LHCN-M2 (cell line): ENCODE measurements around the gene MGAT5B.

DNA sequence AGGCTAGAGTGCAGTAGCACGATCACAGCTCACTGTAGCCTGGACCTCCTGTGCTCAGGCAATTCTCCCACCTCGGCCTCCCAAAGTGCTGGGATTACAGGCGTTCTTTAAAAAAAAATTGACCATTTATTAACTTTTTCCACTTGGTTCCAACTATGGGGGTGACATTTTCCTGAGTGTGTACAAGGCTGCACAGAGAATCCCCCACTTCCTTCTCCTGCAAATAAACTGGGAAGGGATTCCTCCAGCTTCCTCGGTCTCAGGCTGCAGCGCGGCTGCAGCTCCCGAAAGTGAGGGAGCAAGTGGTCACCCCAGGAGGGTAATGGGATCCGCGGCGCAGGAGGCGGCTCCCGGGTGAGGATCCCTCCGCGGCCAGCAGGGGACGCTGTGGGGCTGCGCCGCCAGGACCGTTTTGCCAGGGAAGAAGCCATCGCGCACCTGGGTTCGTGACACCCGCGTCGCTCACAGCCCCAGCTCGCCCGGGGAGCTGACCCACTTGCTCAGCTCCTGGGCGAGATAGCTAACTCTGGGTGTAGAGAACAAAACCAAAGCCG is 14.5 kb downstream of the CYGB start:
- RAMPAGE, long total RNA, result no peak

GRCh38 chr17:76524808-76525251 is 12.7 kb downstream of the CYGB start:
- RAMPAGE, long total RNA, result no peak

DNA sequence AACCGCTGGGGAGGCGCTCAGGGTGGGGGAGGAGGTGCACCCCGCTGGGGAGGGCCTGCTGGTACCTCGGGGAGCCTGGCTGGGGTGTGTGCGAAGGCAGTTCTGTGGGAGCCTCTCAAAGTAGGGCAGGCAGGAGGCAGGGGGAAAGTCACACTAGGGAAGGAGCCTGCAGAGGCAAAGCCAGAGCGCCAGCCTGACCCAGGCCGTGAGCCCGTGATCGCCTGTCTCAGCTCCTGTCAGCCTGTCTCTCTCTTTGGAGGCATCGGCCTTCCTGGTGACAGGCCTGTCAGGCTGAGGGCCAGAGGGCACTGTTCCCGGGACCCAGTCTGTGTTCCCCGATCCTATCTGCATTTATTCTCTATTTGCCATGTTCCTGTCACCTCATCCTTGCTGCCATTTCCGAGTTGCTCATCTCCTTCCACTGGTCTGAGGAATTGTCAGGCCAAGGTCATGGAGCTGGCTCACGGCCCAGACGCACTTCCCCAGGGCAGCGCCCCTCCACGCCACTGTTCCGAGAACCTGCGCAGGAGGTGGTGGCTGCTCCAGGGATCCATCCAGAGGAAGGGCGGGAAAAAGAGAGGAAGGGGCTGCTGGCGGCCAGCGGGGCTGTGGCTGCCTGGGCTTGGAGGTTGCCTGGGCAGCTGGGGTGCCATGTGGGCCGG is 4.7 kb downstream of the PRCD start:
- RAMPAGE, long total RNA, result no peak

DNA sequence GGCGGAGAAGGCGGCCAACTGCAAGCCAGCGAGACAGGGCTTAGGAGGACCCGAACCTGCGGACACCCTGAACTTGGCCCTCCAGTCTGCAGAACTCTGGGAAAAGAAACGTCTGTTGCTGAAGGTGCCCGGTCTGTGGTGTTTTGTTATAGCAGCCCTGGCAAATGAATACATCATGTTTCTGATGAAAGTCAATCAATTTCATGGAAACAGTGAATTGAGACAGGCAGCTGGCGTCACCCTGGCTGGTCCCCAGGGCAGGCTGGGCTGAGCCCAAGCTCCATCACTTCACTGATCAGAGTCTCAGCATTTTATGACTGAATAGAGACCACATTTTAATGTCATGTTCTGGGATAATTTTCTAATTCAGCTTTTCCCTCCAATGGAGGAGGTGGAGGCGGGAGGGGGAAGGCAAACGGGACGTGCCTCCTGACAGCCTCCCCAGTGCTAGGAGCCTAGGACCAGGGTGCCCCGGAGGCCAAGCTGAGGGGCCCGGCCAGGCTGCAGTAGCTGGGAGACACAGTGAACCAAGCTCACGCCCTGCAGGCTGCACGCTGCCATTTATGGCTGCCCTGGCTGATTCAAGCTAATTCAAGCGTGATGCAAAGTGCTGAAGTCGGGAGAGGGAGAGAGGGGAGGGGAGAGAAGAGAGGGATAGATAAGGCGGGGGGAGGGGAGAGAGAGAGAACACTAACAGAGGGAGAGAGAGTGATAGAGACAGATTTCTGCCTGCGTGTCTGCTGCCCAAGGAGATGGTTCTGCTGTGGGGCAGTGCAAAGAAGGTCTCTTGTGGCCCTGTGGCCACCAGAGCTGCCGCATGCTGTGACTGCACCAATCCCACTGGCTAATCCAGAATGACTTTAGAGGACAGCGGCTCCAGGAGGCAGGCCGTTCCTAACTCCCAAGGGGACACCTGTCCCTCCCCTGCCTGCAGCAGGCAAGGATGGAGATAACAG is 13.2 kb downstream of the MXRA7 start:
- RAMPAGE, long total RNA, result no peak

DNA sequence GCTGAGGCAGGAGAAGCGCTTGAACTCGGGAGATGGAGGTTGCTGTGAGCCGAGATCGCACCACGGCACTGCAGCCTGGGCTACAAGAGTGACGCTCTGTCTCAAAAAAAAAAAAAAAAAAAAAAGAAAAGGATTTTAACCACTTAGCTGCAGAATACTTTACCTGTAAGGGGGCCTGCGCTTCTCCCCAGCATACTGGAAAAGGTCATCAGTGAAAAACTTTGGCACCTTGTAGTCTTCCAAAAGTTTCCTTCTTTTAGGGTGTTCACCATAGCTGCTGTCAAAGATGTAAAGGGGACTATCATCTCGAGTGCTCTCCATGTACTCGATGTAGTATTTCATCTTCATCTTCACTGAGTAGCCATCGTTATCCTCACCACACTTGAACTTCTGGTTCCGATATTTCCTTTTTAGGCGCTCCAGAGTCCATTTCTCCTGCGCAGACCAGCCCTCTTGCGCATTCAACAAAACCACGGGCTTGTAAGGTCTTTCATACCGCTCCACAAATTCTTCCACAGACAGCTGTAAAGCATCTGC is 1.0 kb downstream of the JMJD6 start:
- RAMPAGE, long total RNA, result no peak

GRCh38 chr17:76735857-76736895 is 955 bp downstream of the SRSF2 start:
- RAMPAGE, long total RNA, result no peak

DNA sequence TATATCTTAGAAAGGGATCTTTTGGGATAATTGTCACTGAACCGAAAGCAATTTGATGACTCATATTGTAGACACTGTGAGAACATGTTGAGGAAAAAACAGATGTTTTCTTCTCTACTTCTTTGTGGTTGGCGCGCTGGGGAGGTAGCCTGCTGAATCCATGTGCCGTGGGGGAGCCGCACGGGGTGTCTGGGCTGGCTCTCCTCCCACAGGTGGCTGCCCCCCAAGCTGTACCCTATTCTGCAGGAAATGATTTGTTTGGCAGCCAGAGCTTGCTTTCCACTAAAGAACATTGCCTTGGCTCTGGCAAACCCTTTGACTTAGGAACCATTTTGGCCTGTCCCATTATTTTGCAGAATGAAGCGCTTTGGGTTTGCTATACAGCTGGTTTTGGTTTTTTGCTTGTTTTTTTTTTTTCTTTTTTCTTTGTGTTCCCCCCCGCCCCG is 53.5 kb downstream of the MFSD11 start:
- RAMPAGE, long total RNA, result no peak

DNA sequence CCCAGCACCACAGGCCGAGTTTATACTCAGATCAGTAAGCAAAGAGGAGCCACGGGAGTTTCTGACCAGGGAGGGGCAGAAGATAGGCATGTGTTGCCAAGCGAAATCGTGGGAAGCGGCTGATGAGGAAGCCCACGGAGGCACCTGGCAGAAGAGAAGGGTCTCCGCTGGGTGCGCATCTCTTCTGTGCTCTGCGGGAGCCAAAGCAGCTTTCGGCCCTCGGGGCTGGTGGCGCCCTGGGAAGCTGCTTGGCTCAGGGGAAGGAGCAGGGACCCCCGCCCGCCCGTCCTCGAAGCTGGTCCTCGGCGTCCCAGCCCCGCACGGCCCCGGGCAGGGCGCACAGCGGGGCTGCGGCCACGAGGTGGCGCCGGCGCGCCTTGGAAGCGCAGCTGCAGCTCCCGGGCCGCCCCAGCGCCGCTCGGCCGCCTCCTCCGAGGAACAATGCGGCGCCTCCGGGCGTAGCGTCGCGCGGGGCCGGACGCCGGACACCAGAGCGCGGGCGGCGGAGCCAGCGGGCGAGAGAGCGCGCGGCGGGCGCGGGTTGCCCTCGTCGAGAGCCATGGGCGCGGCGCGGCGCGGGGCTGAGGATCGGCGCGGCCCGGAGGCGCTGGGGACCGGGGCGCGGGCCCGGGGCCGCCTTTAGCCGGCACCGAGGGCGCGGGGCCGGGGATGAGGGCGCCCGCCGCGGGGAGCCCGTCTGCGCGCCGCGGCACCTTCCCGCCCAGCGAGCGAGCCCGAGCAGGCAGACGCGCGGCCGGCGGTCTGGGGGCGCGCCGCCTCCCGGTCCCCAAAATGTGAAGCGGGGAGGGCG is at the start of gene MGAT5B:
Gene MGAT5B, plus strand, starts transcription at position 417 of the 811 bp plus-strand sequence.
- RAMPAGE, long total RNA, result no peak

GRCh38 chr17:76958146-76958629 is 90.0 kb downstream of the MGAT5B start:
- RAMPAGE, long total RNA, result no peak

- RAMPAGE, long total RNA, result no peak
Measured at GRCh38 chr17:77109701-77110615, 30.8 kb upstream of the SEC14L1 start.

DNA sequence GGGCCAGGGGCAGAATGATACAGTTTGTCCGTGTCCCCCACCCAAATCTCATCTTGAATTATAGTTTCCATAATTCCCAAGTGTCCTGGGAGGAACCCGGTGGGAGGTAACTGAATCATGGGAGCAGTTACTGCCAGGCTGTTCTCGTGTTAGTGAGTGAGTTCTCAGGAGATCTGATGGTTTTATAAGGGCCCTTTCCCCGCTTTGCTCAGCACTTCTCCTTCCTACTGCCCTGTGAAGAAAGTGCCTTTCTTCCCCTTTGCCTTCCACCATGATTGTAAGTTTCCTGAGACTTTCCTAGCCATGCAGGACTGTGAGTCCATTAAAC is 28.9 kb upstream of the SEC14L1 start:
- RAMPAGE, long total RNA, result no peak

GRCh38 chr17:77164500-77165037 is 23.8 kb downstream of the SEC14L1 start:
- RAMPAGE, long total RNA, result no peak

GRCh38 chr17:77172718-77173623 is 32.2 kb downstream of the SEC14L1 start:
- RAMPAGE, long total RNA, result no peak

- RAMPAGE, long total RNA, result no peak
Measured at GRCh38 chr17:77207548-77208298, 67.0 kb downstream of the SEC14L1 start.

DNA sequence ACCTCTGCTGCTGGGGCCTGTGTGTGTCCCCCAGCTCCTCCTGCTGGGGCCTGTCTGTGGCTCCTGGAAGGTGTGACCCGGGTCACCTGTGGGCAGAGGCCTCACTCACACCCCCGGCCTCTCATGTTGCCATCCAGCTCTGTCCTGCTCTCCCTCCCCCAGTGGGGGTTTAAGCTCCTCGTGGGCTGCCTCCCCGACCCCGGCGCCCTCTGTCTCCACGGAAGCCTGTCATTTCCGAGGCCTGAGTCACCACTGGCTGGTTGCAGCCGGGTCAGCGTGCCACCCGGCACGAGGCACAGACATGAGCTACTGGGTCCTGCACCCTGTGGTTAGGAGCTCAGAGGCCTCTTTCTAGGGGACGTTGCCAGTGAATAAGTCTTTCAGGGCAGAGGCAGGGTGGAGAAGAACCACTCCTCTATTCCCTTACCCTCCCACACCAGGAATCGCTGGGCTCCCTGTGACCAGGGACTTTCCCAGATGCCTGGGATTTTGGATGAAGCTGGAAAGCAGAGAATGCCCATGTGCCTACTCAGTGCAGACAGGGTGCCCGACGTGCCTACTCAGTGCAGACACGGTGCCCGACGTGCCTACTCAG is 25.9 kb upstream of the SEPTIN9 start:
- RAMPAGE, long total RNA, result no peak

- RAMPAGE, long total RNA, result no peak
Measured at GRCh38 chr17:77283115-77283632, 1.9 kb downstream of the SEPTIN9 start.

DNA sequence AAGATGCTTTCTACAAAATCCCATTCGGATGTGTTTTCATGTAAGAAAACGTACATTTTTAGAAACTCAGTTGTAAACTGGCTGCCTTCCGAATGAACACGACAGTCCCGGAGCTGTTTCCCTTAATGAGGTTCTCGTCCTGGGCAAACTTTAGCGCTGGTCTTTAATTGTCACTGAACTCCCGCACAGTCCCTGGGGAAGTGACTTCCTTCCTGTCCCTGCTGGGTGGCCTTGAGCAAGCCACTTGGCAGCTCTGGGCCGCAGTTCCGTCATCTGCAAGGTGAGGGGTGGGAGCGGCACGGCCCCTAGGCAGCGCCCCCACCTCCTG is 41.1 kb downstream of the SEPTIN9 start:
- RAMPAGE, long total RNA, result no peak

- RAMPAGE, long total RNA, result no peak
Measured at GRCh38 chr17:77354305-77355176, 73.2 kb downstream of the SEPTIN9 start.

- RAMPAGE, long total RNA, result no peak
Measured at GRCh38 chr17:77356355-77357144, 75.3 kb downstream of the SEPTIN9 start.

DNA sequence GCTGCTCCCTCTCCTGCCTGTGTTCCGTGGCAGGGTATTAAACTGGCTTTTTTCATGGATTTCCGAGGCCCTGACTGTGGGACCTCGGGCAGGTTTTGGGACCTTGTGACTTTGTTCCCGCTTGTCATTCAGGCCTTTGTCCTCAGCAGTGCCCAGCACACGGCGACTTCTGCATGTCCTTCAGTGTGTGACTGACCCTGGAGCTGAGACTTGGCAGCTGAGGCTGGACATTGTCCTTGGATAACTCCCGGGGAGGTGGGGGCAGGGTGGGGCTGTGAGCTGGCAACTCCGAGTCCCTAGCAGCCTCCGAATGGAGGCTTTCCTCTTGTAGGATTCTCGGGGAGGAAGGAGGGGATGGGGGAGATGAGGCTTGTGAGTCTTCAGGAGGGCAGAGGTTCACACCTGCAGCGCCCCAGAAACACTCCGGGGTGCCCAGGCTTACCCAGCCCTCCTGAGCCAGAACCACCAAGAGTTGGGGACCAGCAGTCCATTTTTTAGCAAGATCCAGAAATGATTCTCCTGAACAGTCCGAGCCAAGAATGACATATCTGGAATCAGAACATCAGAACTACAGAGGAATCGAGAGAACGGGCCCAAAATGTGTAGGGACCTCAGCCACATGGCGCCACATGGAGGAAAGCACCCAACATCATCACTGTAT is 103.0 kb downstream of the SEPTIN9 start:
- RAMPAGE, long total RNA, result no peak